ENCODE data around the gene UBA3.

- RRBS, 2 experiments, result no CpG with 5 or more reads among the region's 11 CpGs
These were observed 69.3 kb downstream of the LRIG1 start for GRCh38 chr3:66431335-66432167.

DNA sequence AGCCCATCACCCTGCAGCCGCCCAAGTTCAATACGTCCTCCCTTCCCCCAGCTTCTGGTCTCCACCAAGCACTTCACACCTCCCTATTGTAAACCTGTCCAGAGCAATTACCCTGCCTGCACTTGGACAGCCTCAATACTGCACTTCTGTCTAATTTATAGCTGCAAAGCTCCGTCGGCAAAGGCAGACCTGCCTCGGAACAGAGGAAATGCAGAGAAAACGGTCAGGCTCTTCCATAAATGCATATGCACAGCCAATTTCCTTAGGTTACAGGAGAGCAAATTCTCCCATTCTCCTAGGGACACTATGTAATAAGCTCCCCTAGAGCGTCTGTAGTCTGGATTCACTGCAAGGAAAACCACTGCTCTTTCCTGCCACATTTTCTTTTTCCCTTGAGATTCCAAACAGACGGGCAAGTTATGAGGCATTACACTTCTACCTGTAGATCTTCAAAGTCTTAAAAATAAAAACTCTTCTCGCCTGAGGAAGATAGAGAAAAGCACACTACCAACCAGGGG is 21.7 kb downstream of the LRIG1 start:
- RRBS, 2 experiments, result no CpG with 5 or more reads among the region's 9 CpGs

DNA sequence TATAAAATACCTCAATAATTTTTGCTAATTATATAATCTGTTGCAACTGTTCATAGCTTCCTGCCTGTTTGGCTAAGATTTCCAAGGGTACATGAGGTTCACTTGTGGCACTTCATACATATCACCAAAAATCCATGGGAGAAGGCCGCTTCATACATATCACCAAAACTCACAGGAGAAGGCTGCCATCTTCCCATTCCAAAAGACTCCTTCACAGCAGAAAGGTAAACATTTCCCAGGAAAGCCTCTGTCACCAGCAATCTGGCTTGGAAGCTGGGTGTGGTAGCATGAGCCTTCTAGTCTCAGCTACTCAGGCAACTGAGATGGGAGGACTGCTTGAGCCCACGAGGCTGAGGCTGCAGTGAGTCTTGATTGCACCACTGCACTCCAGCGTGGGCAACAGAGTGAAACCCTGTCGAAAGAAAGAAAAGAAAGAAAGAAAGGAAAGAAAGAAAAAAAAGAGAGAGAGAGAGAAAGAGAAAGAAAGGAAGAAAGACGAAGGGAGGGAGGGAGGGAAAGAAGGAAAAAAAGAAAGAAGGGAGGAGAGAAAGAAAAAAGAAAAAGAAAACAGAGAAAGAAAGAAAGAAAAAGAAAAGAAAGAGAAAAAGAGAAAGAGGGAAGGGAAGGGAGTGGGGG is 7.3 kb downstream of the LRIG1 start:
- RRBS, 2 experiments, result no CpG with 5 or more reads among the region's 5 CpGs

GRCh38 chr3:66588111-66588568 is 87.3 kb upstream of the LRIG1 start:
- RRBS, 2 experiments, result no CpG with 5 or more reads among the region's 3 CpGs

DNA sequence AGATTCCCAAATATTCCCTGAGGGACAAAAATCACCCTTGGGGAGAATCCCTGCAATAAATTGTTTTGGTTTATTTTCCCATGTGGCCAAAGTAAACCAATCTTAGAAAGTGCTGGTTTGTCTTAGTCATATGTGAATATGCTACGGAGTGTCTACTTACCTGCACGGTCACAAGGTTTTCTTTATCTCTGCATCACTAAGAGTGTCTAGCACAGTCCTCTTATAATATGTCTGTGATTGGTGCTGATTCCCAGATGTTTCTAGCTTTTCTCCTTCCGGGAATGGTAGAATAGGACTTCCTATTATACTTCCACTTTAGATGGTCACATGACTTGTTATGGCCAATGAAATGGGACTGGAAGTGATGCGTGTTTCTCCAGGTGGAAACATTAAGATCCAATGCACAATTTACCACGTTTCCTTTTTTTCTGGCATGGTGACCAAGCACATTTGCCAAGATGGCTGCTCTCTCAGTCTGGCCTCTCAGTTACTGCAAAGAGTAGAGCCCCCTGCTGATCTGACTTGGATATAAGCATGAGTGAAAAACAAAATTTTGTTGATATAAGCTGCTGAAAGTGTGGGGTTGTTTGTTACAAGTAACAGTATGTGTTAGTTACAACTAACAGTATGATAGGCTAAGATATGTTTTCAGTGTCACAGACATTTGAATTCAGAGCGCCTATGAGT is 7.9 kb upstream of the KBTBD8 start:
- RRBS, 2 experiments, result no CpG with 5 or more reads among the region's 6 CpGs

DNA sequence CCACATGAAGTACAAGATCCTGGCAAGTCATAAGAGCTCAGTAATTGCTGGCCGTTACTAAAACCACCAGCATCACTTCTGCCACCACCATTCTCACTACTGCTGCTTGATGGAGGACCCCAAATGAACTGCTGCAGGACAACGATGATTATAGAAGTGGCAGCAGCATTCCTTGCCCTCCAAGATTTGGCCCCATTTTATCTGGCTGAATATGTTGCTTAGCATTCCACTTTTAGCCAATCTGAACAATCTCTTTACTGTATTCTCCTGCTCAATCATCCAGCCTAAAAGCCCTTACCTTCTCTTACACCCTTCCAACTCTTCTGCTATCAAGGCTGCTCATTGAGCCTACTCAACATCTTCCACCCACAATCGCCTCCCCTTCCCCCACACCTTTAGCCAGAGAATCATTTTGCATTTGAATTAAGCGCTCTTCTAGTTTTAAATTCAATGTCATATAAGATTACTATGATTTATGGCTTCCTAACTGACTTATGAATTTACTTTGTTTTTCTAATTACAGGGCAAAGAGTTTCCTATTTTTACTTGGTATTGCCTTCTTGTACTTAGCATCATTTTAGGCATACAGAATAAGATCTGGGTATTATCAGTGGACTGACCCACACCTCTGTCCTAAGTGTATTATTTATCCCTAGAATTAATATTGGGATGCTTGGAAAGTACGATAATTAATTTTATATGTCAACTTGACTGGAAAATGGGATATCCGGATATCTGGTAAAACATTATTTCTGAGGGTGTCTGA is 229.6 kb downstream of the SUCLG2 start:
- RRBS, 2 experiments, result no CpG with 5 or more reads among the region's 6 CpGs

DNA sequence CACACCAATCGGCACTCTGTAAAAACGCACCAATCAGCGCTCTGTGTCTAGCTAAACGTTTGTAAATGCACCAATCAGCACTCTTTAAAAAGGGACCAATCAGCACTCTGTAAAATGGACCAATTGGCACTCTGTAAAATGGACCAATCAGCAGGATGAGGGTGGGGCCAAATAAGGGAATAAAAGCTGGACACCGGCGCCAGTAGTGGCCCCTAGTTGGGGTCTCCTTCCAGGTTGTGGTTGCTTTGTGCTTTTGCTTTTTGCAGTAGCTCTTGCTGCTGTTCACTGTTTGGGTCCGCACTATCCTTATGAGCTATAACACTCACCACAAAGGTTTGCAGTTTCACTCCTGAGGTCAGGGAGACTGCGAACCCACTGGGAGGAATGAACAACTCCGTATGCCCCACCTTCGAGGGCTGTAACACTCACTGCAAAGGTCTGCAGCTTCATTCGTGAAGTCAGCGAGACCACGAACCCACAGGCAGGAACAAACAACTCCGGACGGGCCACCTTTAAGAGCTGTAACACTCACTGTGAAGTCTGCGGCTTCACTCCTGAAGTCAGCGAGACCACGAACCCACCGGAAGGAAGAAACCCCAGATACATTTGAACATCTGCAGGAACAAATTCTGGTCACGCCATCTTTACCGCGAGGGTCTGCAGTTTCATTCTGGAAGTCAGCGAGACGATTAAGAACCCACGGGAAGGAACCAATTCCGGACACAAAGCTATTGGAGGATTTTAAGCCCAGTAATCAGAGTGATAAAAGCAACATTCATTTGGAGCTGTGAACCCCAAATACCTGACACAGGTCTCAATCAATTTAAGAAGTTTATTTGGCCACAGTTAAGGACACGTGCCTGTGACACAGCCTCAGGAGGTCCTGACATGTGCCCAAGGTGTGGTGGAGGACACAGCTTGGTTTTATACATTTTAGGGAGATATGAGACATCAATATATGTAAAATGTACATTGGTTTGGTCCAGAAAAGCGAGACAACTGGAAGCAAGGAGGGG is 1.3 kb upstream of the SUCLG2 start:
- RRBS, 2 experiments, result no CpG with 5 or more reads among the region's 28 CpGs

DNA sequence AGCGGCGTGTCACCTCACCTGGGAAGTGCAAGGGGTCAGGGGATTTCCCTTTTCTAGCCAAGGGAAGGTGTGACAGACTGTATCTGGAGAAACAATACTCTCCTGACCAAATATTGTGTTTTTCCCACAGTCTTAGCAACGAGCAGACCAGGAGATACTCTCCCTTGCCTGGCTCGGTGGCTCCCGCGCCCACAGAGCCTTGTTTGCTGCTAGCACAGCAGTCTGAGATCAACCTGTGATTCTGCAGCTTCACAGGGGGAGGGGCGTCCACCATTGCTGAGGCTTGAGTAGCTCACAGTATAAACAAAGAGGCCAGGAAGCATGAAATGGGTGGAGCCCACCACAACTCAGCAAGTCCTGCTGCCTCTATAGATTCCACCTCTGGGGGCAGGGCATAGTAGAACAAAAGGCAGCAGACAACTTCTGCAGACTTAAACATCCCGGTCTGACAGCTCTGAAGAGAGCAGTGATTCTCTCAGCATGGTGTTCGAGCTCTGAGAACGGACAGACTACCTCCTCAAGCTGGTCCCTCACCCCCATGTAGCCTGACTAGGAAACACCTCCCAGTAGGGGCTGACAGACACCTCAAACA is 56.0 kb upstream of the TAFA1 start:
- RRBS, 2 experiments, result no CpG with 5 or more reads among the region's 10 CpGs

- RRBS, 2 experiments, result no CpG with 5 or more reads among the region's 24 CpGs
These were observed 3.9 kb downstream of the TAFA1 start for GRCh38 chr3:68007881-68008439.

- RRBS, 2 experiments, result no CpG with 5 or more reads among the region's 3 CpGs
These were observed 53.7 kb downstream of the TAFA1 start for GRCh38 chr3:68057557-68058295.

DNA sequence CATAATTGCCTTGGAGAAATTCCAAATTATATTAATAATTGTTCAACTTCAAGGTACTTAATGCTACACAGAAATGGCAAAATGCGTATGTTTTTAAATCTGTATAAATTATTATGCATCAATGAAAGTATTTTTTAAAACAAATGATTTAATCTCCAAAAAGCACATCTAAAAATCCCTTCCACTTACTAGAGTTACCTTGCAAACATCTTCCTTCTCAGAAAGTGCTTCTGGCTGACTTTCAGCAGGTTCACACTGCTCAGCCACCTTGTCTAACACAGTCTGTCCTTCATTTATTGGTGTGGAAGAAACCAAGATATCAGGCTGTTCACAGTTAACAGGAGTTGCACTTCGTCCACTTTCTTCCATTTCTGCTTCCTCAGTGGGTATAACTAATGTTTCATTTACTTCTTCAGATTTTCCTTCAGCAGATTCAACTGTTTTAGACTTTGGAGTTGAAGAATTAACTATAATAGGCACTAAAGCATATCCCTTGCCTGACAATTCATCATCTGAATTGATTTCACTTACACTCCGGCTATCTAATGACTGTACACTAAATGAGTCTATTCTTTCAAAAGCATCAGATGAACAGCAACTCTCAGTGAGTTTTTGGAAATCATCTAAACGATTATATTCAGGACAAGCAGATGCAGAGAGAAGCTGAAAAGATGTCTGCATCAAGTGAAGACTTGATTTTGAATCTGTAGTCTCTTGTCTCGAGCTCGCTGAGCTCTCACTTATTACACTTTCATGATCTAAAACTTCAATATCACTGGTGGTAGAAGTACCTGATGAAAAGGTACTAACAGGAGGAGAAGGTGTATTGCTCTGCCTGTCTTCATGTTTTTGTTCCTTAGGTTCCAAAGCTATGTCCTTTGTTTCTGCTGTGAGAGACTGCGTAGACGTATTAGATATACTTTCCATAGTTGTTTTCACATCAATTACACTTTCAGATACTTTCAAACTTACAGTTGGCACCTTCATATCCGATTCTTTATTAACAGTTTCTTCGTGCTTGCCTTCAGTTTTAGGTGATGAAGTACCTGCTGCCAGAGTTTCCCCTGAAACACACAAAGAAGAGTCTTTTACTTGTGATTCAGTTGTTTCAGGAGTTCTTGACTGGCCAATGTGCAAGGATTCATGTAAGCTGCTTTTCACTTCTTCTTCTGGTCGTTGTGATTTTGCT is 4.6 kb downstream of the TMF1 start:
- RRBS, 2 experiments, result no CpG with 5 or more reads among the region's 11 CpGs

- RRBS, 2 experiments, result under 1 to 2% methylated on average over 8 of the region's 39 CpGs
These were observed at the start of gene UBA3 for GRCh38 chr3:69080173-69080623. UBA3 (minus strand) TSS chr3:69080365.

GRCh38 chr3:69081488-69081932 is 1.3 kb upstream of the UBA3 start:
- RRBS, 2 experiments, result no CpG with 5 or more reads among the region's 2 CpGs

DNA sequence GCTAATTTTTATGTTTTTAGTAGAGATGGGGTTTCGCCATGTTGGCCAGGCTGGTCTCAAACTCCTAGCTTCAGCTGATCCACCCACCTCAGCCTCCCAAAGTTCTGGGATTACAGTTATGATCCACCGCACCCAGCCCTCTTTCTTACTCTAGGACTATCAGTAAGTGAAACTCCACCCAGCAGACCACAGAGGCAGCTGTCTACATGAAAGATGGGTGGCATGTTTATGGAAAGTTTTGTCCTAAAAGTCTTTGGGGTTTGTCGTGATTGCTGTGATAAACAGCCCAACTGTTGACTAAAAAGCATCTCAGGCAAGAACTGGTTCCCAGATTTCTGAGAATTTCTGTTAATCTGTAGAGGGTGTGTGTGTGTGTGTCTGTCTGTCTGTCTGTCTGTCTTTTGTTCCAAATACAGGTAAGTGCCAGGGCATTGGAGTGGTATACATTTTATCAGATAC is 10.9 kb downstream of the ARL6IP5 start:
- RRBS, 2 experiments, result no CpG with 5 or more reads among the region's 3 CpGs

DNA sequence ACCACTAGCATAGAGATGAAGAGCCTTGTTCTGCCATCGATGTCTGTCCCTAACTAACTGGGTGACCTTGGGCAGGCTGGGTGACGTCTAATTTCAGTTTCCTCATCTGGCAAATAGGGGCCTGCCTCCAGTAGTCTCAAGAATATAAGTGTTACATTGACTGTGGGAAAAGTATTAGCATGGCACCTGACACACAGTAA is 5.0 kb downstream of the MITF start:
- RRBS, 2 experiments, result no CpG with 5 or more reads among the region's 2 CpGs

DNA sequence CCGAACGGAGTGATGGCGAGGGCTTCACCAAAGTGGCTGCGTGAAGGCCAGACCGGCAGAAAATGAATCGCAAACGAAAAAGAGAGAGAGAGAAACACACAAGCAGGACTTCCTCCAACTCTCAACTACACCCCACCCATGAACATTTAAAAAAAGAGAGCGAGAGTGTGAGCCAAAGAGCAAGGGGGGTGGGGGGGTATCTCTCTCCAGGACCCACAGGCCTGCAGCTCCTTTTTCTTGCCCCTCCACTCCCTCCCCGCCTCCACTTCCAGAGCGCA is 519.2 kb downstream of the FOXP1 start:
- RRBS, 2 experiments, result no CpG with 5 or more reads among the region's 10 CpGs

GRCh38 chr3:71066690-71067491 is 516.6 kb downstream of the FOXP1 start:
- RRBS, 2 experiments, result no CpG with 5 or more reads among the region's 4 CpGs

GRCh38 chr3:71068010-71068604 is 515.4 kb downstream of the FOXP1 start:
- RRBS, 2 experiments, result no CpG with 5 or more reads among the region's 6 CpGs

DNA sequence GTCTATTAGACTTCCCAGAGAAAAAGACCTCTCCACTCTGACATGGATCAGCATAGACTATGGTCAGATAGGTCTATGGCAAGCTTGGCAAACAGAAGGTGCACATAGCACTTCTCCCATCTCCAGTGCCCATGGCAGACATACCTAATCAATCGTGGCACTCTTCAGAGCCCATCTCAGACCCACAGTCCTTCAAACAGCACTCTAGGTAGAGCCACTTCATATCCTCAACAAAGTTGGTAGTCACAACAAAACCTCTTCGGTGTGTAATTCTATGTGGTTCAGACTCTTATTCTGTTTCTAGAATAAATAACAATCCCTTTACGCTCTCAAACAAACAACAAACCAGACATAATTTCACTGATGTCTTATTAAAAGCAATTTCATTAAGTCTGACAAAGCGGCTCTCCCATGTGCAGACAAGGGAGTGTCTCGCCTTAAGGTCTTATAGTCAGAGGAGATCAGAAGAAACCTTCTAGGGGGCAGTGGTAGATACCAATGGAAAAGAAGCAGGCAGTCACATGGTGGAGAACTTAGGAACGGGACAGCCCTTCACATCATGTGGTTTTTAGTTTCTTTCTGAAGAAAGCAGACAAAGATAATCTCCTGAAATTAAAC is 483.4 kb downstream of the FOXP1 start:
- RRBS, 2 experiments, result no CpG with 5 or more reads among the region's 6 CpGs

- RRBS, 2 experiments, result no CpG with 5 or more reads among the region's 6 CpGs
These were observed 367.1 kb downstream of the FOXP1 start for GRCh38 chr3:71216283-71216952.